ENCODE data around the gene HES1.

- RRBS = no CpG with 5 or more reads among the region's 1 CpG
These were observed 2.0 kb upstream of the CLDN16 start for GRCh38 chr3:190386057-190386273.

- RRBS = no CpG with 5 or more reads among the region's 5 CpGs
These were observed 1.0 kb downstream of the IL1RAP start for GRCh38 chr3:190514976-190515241.

DNA sequence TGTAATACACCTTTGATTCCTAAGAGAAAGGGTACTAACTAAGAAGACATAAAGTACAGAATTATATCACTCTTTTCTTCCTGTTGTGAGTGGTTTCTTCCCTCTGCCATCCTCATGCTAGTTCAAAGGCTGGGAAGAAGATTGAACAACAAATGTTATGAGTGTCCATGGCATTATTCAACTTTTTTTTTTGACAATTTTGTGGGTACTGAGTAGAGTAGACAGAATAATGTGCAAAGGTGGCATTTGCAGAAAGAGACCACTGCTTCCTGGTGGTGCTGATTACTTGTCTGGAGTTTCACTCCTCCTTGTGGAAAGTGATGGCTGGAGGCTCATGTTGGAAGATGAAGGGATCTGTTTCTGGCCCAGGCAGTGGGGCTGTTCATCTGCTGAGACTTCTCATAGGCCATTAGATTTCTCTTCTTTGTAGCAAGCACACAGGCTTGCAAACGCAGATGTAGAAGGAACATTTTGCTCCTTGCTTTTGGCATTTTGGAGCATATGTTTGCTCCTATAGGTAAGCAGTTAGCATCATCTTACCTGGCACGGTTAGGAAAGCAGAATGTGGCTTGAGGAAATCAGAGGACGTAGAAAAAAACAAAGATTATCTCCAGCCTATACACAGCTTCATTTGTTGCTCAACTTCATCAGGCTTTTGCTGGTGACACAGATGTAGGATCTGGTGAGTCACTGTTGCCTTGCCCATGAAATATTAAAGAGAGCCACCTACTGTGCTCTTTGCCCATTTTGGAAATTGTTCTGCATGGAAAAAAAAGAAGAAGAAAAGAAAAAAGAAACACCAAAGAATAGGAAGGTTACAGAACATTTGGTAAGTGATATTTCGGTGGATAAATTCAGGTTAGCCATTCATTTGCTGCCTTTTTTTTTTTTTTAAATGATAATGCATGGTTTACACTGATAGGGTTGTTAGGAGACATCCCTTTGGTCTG lies 3.6 kb downstream of the IL1RAP start:
- RRBS = no CpG with 5 or more reads among the region's 4 CpGs

- RRBS = no CpG with 5 or more reads among the region's 12 CpGs
These were observed 165.9 kb downstream of the GMNC start for GRCh38 chr3:190696418-190697183.

DNA sequence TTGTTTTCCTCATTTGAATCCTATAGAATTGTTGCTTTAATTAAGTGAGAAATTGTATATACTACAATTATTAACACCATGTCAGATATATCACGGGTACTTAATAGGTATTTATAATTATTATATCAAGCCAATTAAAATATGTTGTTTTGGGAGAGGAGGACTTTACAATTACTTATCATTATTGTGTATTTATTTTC lies 141.8 kb downstream of the GMNC start:
- RRBS = no CpG with 5 or more reads among the region's 1 CpG

DNA sequence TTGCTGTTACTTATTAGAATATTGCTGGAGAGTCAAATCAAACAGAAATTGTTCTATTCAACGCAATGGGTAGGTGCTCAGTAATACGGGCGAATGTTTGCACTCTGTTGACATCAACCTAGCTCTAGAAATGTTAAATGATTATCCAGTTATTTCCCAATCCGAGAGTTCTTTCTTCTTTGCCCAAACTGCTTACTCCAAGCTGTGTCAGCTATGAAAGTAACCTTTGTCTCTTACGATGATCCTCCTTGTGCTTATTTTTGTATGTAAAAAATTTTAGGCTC lies 50.4 kb downstream of the GMNC start:
- RRBS = no CpG with 5 or more reads among the region's 5 CpGs

DNA sequence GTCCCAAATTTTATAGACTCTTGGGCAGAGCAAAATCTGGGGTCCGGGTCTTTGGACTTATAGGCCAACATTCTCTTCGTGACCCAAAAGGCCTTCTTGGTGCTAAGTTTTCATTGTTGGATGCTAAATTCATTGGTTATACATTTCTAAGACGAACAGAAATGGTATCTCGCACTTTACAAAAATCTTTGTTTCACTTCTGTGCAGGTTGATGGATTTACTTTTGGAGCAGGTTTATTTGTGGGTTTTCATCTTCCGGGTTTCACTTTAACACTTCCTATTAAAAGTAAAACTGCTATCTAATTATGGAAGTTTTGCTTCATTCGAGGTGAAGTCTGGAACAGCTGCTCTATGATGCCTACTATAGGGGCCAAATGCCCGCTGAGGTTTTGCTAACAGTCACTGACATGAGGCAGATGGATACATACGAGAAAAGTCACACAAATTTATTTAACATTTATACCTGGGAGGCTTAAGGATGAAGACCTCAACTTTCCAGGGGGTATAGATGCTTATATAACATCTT lies 54.0 kb downstream of the OSTN start:
- RRBS = no CpG with 5 or more reads among the region's 8 CpGs

- RRBS = no CpG with 5 or more reads among the region's 10 CpGs
These were observed 12.9 kb upstream of the CCDC50 start for GRCh38 chr3:191316334-191316678.

GRCh38 chr3:191659084-191659519 lies 198.1 kb downstream of the PYDC2 start:
- RRBS = 92% methylated on average over 2 of the region's 11 CpGs

GRCh38 chr3:192407959-192408563 lies 319.3 kb downstream of the FGF12 start:
- RRBS = 2% methylated on average over 13 of the region's 46 CpGs

DNA sequence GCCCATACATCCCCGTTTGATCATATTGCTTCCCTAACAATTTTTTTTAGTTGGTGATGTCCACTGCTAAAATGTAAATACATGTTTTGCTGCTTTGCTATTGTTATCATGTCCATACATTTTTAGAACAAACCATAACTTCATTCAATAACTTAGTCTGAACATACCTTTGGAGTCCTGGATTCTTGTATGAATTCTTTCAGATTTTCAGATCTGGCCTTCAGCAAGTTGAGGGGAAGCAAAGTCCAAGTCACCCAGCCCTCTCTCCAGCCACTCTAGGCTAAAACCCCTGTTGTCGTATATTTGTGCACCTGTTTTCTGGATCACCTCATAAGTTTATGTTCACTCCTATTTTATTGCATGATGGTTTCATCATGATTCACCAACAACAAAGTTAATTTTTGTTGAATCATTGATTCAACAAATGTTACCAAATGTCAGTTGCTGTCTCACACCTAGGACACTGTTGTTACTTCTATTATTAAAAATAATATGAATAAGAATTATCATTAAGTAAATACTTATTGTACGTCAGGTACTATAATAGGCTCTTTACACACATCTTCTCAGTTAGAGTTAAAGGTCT lies 83.1 kb downstream of the FGF12 start:
- RRBS = no CpG with 5 or more reads among the region's 3 CpGs

DNA sequence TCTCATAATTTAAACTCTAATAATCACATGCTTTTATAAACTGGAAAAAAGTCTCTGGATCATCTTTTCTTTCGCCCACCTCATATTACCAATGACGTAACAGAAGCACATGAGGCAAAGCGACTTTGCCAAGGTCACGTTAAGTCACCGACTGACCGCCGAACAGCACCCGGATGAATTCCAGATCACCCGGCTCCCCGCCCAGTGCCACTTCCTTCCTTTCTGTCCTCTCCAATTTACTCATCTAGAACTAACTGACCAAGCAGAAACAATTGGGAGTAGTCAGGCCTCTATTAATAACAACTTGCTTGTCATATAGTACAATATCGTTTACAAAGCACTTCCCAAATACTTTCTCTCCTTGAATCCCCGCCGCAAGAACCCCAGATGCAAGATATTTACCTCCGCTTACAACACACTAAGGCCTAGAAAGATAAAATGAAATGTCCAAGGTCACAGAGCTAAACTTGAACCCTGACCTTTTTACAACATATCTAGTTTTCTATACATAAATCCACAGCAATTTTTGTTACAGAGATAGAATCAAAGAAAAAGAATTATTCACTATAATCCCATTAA lies 21.0 kb downstream of the FGF12 start:
- RRBS = no CpG with 5 or more reads among the region's 14 CpGs

DNA sequence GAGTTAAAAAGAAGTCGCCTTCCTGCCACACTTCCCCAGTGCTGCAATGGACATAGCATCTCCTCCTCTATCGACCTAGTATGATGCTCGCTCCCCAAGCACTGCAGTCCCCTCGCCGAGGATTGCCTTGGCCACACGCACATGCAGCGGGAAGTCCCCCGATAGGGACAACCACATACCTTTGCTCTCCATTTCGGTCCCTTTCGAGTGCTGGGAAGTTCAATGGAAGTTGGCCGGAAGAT lies 418 bp downstream of the FGF12 start:
- RRBS = no CpG with 5 or more reads among the region's 11 CpGs

- RRBS = no CpG with 5 or more reads among the region's 4 CpGs
These were observed 33.0 kb upstream of the ATP13A5 start for GRCh38 chr3:193411516-193412019.

GRCh38 chr3:193555614-193556216 lies 1.0 kb upstream of the ATP13A4 start:
- RRBS = no CpG with 5 or more reads among the region's 6 CpGs

GRCh38 chr3:193777575-193777982 lies 184.6 kb downstream of the OPA1 start:
- RRBS = no CpG with 5 or more reads among the region's 8 CpGs

DNA sequence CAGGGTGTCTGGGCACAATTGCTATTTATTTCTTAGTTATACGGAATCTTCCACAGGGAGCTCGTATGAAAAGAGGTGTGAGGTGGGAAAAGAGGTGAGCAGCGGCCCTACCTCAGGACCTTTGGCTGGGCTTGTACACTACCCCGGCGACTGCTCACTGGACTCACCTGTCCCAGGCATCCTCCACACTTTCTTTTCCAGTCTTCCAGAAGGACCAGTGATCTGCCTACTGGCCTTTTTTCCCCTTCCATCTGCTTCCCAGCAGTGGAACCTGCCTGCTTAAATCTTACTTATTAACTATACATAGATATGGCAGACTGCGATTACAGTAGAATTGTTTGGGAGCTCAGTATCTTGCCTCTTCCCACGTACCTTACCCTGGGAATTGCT lies 11.9 kb upstream of the HES1 start:
- RRBS = no CpG with 5 or more reads among the region's 7 CpGs

DNA sequence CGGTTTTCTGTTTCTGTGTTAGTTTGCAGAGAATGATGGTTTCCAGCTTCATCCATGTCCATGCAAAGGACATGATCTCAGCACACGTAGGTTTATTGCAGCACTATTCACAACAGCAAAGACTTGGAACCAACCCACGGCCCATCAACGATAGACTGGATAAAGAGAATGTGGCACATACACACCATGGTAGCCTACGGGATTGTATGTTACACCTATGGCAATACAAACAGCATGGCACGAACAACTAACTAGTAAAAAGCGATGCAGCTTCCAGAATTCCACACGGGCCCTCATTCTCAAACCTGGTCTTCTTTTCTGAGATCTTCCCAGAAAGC lies 9.4 kb upstream of the HES1 start:
- RRBS = no CpG with 5 or more reads among the region's 8 CpGs

DNA sequence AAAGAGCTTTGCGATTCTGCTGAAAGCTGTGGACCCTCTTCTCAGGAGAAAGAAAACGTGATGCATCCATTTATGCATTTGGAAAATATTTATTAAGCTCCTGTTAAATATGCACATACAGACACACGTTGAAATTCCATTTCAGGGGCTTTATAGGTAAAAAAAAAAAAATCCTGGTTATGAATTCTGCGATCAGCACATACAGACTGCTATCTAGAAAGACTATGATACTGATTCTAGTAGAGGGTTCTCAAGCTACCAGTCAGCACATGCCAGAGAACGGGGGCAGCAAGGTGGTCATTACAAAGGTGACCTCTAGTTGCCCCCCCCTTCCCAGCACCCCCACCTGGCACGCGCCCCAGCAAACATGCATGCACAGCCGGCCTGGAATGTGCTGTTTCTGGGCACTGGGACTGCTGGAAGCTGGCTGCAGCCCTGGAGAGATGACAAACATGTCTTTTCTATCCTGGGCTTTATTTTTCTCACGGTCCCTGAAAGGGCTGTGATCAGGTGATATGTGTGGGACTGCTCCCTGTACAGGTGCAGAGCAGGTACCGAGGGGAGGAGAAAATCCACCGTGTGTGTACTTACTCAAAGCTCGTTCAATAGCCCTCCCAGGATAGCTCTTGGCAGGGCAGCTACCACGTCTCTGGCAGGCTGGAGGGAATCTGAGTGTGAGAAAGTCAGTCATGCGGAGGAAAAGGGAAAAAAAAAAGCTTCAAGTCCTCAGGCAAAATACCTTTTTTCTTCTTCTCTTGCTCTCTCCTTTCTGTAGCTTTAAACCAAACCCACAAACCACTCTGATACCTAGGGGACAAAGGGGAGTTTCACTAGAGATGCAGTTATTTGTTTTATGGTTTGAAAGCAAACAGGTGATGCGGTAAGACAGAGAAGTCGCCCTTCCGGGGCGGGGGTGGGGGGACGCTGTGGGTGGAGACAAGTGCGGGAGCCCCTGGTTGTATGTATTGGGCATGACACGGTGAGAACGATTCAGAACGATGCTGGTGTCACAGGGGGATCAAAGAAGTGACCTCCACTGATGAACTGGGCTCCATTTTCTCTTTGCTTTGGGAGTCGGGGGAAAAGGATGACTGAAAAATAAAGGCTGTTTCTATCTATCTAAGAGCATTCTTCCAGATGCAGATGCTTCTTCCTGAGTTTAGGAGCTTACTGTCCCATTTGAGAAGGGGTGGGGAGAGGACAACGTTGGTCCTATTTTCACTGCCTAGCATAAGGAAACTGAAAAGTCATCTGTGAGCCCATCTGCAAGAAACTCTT lies 5.0 kb upstream of the HES1 start:
- RRBS = no CpG with 5 or more reads among the region's 25 CpGs

DNA sequence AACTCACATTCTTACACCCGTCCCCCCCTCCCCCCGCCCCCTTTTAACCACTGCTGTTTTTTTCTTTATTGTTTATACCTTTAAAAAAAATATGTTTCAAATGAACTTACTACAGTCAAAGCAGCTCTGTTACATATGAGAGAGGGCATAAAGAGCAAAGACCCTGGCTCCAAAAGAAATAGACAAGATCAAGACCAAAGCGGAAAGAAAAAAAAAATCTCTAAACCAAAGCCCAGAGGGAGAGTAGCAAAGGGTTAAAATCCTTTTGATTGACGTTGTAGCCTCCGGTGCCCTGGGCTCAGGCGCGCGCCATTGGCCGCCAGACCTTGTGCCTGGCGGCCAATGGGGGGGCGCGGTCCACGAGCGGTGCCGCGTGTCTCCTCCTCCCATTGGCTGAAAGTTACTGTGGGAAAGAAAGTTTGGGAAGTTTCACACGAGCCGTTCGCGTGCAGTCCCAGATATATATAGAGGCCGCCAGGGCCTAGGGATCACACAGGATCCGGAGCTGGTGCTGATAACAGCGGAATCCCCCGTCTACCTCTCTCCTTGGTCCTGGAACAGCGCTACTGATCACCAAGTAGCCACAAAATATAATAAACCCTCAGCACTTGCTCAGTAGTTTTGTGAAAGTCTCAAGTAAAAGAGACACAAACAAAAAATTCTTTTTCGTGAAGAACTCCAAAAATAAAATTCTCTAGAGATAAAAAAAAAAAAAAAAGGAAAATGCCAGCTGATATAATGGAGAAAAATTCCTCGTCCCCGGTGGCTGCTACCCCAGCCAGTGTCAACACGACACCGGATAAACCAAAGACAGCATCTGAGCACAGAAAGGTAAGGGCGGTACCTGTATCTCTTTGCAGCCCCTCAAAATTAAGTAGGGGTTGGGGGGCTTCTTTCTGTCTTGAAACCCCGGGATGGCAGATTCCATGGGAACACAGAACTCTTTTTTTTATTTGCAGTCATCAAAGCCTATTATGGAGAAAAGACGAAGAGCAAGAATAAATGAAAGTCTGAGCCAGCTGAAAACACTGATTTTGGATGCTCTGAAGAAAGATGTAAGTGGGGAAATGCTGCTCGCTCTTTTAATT lies at the start of gene HES1:
TSS of gene HES1 (plus strand) at position 491 of the 1,088 bp plus-strand sequence.
- RRBS = 6% methylated on average over 4 of the region's 34 CpGs

All from zone of skin (tissue), 1 donor.